Karpas-422 (cell line): ENCODE results near the genes PRMT1 and ADM5.

DNA sequence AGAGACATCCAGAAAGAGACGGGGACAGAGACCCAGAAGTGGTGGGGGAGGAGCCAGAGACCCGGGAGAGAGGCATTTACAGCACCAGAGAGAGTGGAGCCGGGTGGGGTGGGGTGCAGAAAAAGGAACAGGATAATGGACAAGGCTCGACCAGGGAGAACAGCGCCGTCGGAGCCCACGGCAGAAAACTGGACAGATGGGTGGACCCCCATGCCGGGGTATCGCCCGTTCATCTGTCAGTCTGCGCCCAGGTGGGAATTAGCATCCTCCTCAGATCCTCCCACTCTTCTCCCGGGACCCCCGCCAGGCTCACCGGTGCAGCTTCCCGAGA is 357 bp downstream of the SLC17A7 start:
- PRO-cap = no peak
- RAMPAGE, long total RNA = no peak

DNA sequence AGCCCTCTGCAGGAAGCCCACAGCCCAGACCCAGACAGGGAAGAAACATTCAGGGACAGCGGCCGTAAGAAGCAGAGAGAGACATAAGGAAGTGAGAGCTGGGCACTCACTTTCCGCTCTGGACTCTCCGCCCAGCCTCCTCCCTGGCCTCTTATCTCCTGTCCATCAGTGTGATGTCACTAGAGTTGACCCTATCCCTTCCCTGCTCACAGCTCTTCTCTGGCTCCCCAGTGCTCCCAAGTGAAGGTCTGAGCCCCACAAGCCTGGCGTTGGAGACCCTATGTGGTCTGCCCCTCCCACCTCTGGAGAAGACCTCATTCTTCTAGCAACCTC is 3.6 kb downstream of the PIH1D1 start:
- PRO-cap = no peak
- RAMPAGE, long total RNA = no peak

DNA sequence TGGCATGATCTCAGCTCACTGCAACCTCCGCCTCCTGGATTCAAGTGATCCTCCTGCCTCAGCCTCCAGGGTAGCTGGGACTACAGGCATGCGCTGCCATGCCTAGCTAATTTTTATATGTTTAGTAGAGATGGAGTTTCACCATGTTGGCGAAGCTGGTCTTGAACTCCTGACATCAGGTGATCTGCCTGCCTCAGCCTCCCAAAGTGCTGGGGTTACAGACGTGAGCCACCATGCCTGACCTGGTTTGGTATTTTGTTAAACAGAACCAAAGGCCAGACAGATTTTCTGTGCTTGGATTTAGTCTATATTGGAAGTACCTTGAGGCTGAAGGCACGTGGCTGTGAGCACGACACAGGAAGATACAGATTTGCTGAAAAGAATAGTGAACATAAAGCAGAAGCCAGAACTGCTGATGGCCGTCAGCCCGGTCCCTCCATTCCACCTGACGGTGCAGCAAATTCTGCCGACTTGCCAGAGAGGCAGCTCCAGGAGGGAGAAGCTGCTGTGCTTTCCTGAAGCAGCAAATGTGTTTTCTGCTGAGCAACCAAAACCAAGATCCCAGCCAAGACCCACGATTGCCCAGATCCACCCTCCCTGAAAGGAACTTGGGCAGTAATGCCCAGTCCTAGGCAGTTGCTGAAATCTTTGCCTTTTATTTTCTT is 7.3 kb upstream of the RCN3 start:
- PRO-cap = no peak
- RAMPAGE, long total RNA = no peak

- PRO-cap = no peak
- RAMPAGE, long total RNA = no peak
Measured at GRCh38 chr19:49571325-49571628, 9.1 kb downstream of the NOSIP start.

- PRO-cap = unidirectional peak, plus-strand start at chr19:49590342; unidirectional peak, plus-strand start at chr19:49590464
- RAMPAGE, long total RNA = no peak
Measured at GRCh38 chr19:49589963-49590953, 724 bp upstream of the PRR12 start.

- PRO-cap = unidirectional peak, plus-strand start at chr19:49677237
- RAMPAGE, long total RNA = start-site peak on the plus strand at chr19:49677256-49677274, 283 and 317 reads in 2 replicates
Measured at GRCh38 chr19:49676911-49677850, at the start of gene PRMT1. TSS of gene PRMT1 (plus strand) at chr19:49677271.

DNA sequence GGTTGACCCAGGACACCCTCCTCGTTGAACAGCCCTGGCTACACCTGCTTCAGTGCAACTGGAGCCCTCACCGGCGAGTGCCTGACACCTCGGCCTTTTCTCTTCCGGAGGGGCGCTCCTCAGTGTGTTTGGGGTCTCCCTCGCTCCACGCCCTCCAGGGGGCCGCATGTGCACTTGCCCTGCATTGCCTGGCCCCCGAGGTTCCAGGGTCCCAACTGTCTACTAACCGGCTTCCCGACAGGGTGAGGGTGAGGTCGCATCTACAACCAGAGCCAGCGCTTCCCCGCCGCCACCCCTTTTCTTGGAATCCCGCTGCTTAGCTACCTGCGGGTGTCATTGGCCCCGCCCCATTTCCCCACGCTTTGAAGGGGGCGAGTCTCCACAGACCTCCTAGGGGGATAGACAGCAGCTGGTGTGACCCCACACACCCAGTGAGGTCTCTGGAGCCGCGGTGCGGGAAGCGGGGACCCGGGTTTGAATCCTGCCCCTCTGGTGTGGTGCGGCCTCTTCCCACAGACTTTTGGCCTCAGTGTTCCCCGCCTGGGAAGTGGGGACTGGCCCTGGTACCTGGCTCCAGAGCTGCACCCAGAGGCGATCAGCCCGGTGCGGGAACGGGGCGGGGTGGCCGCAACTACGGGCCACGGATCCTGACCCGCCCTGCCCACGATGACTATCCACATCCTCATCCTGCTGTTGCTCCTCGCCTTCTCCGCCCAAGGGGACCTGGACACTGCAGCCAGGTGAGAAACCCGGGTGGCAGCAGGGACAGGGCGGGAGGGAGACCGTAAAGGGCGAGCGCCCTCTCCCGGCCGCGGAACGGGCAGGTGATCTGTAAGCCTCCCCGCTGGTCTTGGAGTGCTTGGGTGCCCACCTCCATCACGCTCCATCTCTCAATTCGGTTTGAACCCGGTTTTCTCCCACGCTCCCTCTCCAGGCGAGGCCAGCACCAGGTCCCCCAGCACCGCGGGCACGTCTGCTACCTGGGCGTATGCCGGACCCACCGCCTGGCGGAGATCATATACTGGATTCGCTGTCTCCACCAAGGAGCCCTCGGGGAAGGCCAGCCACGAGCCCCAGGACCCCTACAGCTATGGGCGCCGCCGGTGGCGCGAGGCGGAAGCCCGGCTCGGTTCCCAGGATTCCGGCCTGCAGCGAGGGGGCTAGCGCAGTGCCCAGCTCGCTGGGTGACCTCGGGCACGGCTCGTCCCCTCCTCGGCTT is at the start of gene ADM5:
Gene ADM5, plus strand, starts transcription at position 423 of the 1,219 bp plus-strand sequence.
- PRO-cap = no peak
- RAMPAGE, long total RNA = no peak

- PRO-cap = no peak
- RAMPAGE, long total RNA = no peak
Measured at GRCh38 chr19:49779787-49780590, 13.2 kb downstream of the AP2A1 start.

- PRO-cap = no peak
- RAMPAGE, long total RNA = no peak
Measured at GRCh38 chr19:49803427-49804018, 9.6 kb downstream of the FUZ start.

GRCh38 chr19:49809822-49810121 is 3.3 kb downstream of the FUZ start:
- PRO-cap = bidirectional peak, plus-strand start at chr19:49809996, minus-strand start at chr19:49809869
- RAMPAGE, long total RNA = no peak

DNA sequence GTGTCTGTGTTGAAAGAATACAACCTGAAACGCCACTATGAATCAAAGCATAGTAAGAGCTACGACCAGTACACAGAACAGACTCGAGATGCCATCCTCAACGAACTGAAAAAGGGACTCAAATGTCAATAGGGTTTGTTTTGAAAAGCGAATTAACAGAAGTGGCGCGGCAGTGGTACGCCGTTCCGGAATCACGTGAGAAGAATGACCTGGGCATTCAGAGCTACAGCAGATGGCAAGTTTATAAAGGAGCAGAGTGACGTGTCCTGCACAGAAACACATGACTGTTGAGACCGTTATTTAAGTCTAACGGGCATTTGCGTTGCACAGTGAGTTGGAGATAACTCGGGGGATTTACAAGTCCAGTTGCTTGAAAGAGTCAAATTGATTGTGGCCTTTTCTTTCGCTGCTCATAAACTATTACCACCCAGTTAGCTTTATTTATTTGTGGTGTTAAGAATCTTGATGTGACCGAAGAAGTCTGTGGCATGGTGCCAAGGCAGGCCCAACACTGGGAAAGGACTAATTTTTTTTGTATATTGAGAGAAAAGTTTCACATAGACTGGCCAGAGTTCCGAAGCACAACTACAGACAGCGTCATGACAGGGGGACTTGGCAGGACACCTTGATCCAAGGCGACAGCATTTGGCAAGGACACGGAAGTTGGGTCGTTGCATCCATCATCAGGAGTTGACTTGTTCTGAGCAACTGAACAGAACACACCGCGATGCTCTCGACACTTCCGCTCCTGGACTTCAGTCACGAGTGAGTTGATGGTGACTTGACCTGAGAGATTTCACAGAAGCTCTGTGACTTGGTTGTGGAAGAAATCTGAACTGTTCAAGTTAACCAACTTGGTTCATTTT is 20.8 kb downstream of the MED25 start:
- PRO-cap = no peak
- RAMPAGE, long total RNA = no peak

GRCh38 chr19:49854243-49854860 is 13.0 kb downstream of the PNKP start:
- PRO-cap = no peak
- RAMPAGE, long total RNA = no peak

DNA sequence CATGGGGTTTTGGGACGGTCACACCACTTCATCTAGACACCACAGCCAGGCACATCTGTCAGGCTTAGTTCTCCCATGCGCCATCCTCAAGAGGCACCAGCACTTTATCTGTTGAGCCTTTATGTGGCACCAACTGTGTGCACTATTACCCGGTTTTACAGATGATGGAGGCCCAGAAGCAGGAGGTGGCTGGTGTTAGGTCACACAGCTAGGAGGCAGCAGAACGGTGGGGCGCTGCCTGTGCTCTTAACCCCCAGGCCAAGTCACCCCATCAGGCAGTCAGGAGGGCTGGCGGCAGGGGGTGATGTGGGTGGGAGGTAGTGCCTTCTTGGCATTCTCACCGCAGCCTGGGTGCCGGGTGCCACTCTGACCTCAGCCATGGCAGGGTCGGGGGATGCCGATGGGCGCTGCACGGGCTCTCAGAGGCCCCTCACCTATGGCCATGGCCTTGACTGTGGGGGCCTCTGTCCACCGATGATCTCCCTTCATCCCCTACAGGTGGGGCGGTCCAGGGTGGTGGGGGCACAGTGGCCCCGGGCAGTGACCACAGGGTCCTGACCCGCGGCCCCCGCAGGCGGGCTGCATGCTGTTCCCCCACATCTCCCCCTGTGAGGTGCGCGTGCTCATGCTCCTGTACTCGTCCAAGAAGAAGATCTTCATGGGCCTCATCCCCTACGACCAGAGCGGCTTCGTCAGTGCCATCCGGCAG is 10.8 kb downstream of the PNKP start:
- PRO-cap = no peak
- RAMPAGE, long total RNA = no peak

DNA sequence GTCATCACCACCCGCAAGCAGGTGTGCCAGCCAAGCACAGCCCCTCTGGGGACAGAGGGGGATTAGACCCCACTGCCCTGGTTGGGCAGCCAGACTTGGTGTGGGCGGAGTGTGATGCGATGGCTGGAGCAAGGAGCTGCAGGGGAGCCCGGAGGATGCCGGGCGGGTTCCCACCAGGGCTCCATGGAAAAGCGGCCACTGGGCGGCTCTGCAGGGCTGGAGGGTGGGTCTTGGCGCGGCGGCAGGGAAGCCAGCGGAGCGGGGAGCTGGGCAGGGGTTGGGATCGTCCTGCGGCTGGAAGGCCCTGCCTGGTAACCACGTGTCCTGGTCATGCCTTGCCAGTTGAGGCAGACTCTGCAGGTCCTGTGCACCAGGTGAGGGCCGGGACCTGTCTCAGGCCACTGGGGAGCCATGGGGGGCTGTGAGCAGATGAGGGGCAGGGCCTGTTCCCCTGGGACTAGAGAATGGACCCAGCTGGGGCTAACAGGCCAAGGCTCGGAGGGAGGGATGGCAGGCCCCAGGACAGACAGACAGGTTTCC is 10.2 kb downstream of the PNKP start:
- PRO-cap = no peak
- RAMPAGE, long total RNA = no peak

- PRO-cap = no peak
- RAMPAGE, long total RNA = no peak
Measured at GRCh38 chr19:49861514-49862071, 5.8 kb downstream of the PNKP start.

- PRO-cap = bidirectional peak, plus-strand start at chr19:49924849, minus-strand start at chr19:49924812
- RAMPAGE, long total RNA = no peak
Measured at GRCh38 chr19:49924629-49925153, 4.3 kb upstream of the ATF5 start.

GRCh38 chr19:49930376-49931639 is 1.5 kb upstream of the NUP62 start:
- PRO-cap = no peak
- RAMPAGE, long total RNA = no peak

GRCh38 chr19:49952628-49953195 is 8.3 kb downstream of the SIGLEC11 start:
- PRO-cap = no peak
- RAMPAGE, long total RNA = no peak

GRCh38 chr19:50005566-50005911 is 19.6 kb downstream of the VRK3 start:
- PRO-cap = no peak
- RAMPAGE, long total RNA = no peak

DNA sequence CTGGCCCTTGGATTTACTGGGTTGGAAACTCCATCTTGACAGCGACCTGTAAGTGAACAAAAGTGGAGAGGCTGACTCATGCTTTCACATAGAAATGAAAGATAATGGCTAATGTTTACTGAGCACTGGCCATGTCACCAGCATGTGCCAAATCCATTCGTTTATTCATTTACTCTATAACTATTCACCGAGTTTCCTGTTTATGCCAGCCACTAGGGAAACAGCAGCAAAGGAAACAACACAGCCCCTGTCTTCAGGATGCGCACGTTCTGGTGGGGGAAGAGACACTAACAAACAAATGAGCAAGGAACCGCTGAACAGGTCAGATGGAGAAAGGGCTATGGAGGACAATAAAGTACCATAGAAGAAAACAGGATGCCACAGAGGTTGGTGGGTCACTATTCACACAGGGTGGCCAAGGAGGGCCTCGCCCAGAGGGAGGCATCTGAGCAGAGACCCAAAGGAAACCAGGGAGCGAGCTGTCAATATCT is 4.5 kb downstream of the VRK3 start:
- PRO-cap = no peak
- RAMPAGE, long total RNA = no peak